Choroid plexus epithelial cell (primary cell): ENCODE measurements around the genes FOXA1 and FBXO33.

DNA sequence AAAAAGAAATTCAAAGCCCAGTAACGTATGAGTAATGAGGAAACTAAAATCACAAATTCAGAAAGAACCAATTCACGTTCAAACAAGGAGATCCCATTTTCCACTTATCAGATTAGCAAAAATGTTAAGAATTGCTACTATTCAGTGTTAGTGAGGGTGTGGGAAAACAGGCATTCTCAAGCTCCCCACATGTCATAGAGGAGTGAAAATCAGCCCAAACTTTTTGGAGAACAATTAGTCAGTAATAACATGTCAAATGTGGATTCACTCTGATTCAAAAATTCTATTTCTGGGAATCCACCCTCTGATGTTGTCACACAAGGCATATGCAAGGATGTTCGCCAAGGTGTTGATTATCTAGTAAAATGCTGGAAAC, 48.0 kb downstream of the NFKBIA start:
- RRBS: no CpG with 5 or more reads among the region's 3 CpGs

GRCh38 chr14:36067511-36068218, 241.5 kb downstream of the BRMS1L start:
- RRBS: no CpG with 5 or more reads among the region's 5 CpGs

DNA sequence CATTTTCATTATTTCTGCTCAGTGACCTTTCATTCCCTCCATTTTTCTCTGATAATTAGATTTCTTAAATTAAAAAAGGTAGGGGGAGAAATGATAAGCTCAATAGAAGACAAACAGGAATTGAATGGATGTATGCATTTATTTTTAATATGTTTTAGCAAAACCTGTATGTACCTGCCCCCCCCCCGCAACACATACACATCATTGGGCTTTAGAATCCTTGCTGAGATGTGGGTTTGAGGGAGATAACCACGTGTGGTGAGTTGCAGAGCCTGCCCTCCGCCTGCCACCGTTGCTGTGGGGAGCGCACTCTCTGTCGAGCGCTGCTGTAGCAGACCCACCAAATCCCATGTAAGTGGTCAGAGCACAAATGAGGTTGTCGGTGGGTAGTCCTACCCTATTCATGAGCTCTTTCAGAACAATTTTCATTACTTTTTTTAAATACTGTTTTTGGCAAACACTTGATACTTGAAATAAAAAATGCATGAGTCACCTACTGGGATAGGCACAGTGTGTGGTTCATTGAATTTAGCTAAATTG, 242.6 kb downstream of the BRMS1L start:
- RRBS: no CpG with 5 or more reads among the region's 8 CpGs

- RRBS: 5% methylated on average over 14 of the region's 37 CpGs
Observed at GRCh38 chr14:36520900-36521379, 908 bp upstream of the NKX2-1 start.

- RRBS: no CpG with 5 or more reads among the region's 23 CpGs
Observed at GRCh38 chr14:36663216-36663465, 1.5 kb downstream of the PAX9 start.

DNA sequence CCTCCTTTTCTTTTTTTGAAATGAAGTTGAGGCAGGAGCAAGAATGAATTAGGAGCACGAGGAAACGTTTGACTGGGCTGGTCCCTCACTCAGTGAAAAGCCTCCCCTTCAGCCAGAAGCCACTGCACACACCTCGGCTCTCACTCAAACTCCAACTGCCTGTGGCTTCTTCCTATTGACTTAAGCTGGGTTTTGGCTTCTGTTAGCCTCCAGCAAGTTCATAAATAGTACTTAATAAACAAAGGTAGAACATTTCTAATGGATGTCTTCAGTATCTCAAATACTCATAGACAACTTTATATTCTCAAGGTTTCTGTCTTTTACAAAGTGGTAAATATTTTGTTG, 21.7 kb downstream of the PAX9 start:
- RRBS: no CpG with 5 or more reads among the region's 3 CpGs

- RRBS: no CpG with 5 or more reads among the region's 5 CpGs
Observed at GRCh38 chr14:37546665-37547195, 48.3 kb downstream of the FOXA1 start.

- RRBS: 3% methylated on average over 16 of the region's 83 CpGs
Observed at GRCh38 chr14:37594835-37595494, at the start of gene FOXA1. Gene FOXA1, minus strand, starts transcription at chr14:37595249.

DNA sequence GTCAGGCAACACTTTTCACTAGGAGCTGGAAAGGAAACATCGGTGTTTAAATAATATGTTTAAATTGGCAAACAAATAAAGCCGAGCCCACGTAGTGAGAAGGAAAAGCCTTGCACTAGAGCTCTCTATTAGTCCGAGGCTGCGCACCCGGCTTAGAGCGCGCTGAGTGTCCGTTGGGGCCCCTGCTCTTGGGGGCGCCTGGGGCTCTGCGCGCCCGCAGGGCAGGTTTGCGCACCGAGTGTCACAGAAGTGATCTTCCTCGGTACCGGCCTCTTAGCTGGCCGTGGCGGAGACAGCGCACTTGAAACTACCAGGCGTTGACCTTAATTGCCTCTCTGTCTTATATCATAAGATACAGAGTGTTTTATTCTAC, 6.5 kb downstream of the TTC6 start:
- RRBS: no CpG with 5 or more reads among the region's 21 CpGs

GRCh38 chr14:37602608-37603344, 7.3 kb downstream of the TTC6 start:
- RRBS: no CpG with 5 or more reads among the region's 21 CpGs

DNA sequence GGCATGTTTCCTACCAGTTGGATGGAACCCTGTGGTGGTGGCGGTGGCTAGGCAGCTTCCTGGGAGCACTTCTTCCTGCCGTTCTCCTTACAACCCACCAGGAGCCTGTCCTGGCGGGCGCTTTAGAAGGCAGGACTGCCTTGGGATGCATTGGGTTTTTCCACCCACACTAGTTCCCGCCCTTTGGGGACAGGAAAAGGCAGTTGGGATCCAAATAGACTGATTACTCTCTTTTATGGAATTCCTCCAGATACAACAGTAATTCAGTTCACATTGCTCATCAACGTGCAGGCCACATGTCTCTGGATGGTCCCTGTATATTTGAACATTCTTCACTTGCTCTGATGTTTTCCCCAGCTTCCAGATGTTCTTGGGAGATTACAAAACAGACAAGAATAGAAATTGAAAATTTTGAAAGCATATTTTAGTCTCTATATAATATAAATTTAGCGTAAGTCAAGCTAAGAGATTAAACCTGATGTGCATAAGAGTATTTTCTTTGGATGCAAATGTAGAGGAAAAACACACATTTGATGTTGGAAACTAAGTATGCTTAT, 305.6 kb upstream of the SSTR1 start:
- RRBS: no CpG with 5 or more reads among the region's 7 CpGs

DNA sequence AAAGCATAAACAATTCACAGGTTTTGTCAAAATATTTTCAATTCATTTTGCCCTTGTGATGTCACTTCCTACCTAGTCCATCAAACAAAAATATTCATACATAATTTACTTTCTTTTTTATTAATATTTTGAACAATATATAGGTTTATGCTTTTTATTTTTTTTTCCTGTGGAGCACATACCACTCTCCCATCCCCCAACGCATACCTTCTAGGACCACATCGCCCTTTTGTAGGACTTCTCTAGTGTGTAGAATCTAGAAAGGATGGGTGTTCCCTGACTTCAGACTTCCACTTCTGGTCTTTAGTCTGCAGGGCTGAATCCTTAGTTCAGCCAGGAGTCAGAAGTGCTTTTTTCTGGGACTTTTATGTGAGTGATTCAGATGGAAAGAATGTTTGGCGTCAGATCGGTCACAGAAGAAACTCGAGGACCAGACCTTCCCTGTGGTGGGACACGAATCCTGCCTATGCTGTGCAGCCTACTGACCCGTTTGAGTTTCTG, 165.5 kb upstream of the SSTR1 start:
- RRBS: no CpG with 5 or more reads among the region's 7 CpGs

DNA sequence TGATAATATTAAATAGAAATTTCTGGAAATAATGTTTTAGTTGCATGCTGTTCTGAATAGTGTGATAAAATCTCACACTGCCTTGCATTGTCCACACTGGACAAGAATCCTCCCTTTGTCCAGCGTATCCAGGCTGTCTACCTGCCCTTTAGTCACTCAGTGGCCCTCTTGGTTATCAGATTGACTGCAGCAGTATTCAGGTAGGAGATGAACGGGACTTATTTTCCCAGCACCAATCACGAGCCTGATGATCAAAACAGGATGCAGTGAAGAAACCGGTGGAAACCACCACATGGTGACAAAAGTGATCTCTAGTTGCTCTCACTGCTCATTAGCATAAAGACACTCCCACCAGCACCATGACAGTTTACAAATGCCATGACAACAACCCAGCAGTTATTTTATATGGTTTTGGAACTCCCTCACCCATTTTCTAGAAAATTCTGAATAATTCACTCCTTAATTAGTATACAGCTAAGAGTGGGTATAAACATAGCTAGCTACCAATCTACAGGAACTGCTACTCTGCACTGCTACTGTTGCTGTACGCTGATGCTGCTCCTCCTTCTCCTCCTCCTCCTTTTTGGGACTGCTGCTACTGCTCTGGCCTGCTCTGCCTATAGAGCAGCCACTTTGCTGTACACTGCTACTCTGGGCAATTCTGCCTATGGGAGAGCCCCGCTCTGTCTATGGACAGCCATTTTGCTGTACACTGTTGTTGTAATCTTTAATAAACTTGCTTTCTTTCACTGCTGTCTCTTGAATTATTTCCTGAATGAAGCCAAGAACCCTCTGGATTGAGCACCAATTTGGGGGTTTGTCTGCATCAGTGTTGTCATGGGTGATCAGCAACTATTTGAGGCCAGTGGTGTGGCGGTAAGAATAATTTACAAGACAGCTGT, 142.5 kb upstream of the SSTR1 start:
- RRBS: no CpG with 5 or more reads among the region's 7 CpGs

DNA sequence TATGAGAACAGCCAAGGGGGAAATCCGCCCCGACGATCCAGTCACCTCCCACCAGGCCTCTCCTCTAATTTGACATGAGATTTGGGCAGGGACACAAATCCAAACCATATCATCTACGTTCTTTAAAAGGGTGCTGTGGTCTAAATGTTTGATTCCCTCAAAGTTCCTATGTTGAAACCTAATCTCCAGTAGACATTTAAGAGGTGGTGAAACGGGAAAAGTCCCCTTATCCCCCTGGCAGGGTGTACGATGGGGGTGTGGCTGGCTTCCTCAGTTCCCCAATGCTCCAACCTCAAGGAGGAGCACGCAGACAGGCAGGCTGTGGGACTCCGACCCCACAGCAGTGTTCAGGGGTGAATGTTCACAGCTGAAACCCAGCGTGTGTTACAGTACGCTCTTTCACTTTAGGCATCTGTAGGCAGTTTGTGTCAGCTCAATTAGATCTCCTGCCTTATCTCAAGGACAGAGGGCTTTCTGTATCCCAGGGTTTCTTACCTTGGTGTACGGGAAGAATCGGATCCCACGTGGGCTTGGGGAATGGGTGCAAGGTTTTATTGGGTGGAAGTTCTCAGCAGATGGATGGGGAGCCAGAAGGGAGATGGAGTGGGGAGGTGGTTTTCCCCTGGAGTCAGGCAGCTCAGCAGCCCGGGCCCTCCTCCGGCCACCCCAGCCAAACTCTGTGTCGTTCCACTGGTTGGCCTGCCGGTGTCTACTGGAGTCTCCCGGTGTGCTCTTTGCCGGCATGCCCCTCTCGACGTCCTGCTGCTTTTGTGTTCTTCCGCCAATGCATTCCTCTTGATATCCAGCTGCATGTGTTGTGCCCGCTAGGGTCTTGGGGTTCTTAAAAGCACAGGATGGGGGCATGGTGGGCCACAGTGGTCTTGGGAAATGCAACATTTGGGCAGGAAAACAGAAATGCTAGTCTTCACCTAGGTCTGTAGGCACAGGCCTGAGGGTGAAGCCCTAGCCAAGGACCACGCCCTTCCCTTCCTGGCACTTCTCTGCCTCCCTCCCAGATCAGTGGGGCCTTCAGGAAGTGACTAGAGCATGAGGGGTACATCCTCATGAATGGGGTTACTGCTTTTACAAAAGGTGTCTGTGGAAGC, 73.0 kb downstream of the SEC23A start:
- RRBS: over 99% methylated on average over 2 of the region's 24 CpGs

GRCh38 chr14:39177041-39177788, 2.2 kb downstream of the PNN start:
- RRBS: no CpG with 5 or more reads among the region's 11 CpGs

DNA sequence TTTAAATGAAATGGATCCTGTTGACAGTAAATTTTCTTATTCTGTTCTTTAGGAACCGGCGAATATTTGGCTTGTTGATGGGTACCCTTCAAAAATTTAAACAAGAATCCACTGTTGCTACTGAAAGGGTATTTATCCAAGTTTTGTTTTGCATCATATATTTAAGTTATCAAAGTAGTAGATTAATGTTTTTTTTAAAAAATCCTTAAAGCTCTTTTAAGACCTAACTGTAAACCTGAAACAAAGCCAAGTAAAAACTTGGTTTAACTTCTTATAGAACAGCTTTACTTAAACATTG, 2.7 kb downstream of the PNN start:
- RRBS: no CpG with 5 or more reads among the region's 2 CpGs

DNA sequence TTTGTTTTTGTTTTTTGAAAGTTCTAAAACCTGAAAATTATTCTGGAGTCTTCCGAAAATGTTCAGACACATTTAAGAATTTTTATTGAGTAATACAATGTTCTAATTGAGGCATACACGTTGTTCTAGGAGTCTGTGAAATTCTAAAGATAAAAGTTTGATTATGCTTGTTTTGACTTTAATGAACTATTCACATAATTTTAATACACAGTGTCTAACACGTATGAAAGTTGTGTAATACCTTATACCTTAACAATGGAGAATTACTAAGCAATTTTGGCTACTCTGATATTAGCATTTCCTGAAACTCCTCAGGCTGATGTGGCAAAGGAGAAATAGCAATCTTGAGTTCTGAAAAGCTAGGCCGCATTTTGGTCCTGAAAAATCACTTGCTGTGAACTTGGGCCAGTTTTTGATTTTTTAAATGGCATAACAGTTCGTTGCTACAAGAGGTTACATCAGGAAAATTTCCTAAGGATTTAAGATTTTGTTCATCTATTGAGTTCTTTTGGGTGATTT, 32.0 kb downstream of the MIA2 start:
- RRBS: no CpG with 5 or more reads among the region's 5 CpGs

- RRBS: no CpG with 5 or more reads among the region's 8 CpGs
Observed at GRCh38 chr14:39430834-39431138, 1.4 kb downstream of the FBXO33 start.

DNA sequence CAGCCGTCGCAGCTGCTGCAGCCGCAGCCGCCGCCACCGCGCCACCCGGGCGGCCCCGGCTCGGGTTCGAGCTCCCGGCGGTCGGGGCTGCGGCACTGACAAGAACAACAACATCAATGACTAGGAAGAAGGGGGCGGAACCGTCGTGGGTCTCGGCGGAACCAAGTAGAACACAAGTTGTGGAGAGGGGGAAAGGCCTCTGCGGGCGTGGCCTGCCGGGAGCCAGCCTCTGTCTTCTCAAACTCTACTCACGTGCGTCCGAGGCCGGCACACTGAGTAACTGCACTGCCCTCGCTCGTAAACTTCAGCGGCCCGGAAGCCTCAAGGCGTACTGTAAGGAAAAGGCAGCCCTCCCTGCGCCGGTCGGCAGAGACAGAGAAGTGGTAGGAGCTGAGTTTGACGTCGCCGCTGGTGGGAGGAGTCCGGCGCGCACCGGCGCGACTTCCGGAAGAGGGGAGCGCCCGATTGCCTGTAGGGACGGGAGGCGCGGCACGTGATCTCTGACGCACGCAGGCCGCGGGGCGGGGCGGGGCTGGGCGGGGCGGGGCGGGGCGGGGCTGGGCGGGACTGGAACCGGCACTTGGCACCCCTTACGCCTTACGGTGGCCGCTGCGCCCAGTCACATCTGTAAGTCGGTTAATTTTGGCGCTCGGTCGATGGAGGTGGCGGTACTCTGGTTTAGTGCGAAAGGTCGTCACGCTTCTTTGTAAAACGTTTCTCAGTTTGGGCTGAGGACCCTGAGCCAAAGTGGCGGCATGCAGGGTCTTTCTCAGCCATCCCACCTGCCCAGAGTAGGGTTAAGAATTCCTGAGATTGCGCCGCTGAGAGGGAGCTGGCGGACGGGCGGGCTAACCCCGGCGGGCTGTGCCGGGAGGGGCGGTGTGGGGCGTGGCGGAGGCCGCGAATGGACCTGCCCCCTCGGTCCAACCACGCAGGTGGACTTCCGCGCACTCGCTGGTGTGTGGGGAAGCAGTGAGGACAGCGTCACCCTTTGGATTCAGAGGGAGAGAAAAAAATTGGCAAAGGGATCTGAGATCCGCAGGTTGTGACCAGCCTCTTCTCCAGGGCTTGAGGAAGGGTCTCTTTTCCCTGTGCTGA, at the start of gene FBXO33:
FBXO33 (minus strand) TSS at position 385 of the 1,098 bp plus-strand sequence.
- RRBS: 2% methylated on average over 18 of the region's 98 CpGs

DNA sequence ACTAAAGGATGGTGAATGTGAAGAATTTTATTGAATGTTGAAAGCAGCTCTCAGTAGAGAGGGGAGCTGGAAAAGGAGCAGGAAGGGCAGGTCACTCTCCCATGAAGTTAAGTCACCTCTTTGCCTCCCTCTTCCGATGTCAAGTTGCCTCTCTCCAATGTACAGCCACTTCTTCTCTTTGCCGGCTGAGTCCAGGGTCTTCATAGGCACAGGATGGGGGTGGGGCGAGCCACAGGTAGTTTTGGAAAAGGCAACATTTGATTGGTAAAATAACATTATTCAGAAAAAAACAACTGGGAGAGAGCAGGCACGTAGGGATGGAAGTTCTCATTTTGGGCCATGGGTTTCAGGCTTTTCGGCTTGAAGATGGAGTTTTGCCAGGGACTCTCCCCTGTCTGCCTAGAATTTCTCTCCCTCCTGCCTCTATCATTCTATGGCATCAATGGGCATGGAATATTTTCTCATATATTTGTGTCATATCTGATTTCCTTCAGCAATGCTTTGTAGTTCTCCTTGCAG, 821.2 kb upstream of the LRFN5 start:
- RRBS: no CpG with 5 or more reads among the region's 5 CpGs